Smooth muscle cell (in vitro differentiated cells): ENCODE measurements around a stretch of chr12.

GRCh38 chr12:11547802-11548152 lies 101.7 kb upstream of the ETV6 start:
- RAMPAGE, long total RNA = no peak

GRCh38 chr12:11651773-11652170 lies 2.3 kb downstream of the ETV6 start:
- RAMPAGE, long total RNA = no peak

GRCh38 chr12:11737534-11738012 lies 88.1 kb downstream of the ETV6 start:
- RAMPAGE, long total RNA = no peak

GRCh38 chr12:11766271-11767065 lies 117.0 kb downstream of the ETV6 start:
- RAMPAGE, long total RNA = no peak

DNA sequence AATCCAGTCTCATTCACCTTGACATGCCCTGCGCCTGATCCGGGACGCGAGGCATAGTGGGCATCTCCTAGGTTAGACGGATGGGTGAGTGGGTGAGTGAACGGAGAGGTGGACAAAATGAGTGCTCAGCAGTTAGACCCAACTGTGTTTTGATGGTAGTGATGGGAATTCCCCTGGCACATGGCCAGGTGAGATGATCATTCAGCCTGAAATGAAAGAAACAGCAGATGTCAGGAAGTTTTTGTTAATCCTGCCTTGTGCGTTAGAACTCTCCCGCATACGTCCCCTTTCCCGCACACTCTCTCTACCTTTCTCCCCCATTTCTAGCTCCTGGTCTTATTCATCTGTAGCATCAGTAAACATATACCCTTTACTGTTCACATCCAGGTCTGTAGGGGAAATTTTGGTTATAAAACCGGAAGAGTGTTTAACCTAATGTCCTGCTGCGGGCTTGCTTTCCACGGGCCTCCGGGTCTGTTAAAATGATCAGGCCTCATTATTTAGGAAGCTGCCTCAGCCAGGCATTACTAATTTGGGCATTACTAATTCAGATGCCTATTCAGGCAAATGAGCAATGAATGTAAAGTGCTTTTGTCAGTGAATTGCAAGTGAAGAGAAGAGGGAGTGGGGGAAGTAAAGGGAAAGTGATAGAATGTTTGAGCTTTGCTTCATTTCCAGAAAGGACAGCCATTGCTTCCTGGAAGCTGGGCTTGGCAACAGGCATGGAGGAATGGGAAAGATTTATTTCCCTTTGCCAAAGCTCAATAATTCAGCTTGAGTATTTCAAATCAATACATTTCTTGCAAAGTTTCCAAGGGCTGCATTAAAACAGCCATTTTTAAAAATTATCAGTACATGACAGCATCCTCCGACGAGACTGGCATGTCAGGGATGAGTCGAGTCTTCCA lies 172.9 kb downstream of the ETV6 start:
- RAMPAGE, long total RNA = no peak

DNA sequence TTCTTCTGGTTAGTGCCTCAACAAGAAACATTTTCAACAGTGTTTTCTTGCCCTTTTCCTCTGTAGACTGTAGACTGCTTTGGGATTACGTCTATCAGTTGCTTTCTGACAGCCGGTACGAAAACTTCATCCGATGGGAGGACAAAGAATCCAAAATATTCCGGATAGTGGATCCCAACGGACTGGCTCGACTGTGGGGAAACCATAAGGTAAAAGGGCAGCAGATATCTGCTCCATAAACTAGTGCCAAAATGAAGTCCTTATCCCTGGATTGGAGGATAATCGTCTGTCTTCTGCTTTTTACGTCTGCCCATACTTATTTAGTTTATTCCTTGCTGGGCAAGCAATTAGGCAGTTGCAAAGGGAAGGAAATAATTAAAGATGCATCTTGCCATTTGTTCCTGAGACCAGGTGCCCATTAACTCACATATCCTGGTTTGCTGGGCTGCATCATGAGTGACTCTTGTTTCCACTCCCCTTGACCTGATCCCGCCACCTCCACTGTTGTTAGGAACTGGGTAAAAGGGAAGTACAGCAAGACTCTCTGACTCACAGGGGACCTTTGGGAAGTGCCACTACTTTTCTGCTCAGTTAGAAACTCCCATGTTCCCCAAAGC lies 186.3 kb upstream of the BCL2L14 start:
- RAMPAGE, long total RNA = no peak

DNA sequence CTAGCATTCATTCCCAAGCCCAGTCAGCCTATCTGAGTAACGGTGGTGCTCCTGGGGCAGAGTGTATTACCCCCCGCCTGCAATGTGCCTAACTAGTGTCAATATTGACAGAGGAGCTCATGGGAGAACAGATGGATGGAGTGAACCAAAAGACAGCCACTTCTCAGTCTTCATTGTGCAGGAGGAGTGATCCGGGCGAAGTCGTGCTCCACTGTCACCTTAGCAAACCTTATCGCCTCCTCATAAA lies 126.8 kb upstream of the BCL2L14 start:
- RAMPAGE, long total RNA = no peak

DNA sequence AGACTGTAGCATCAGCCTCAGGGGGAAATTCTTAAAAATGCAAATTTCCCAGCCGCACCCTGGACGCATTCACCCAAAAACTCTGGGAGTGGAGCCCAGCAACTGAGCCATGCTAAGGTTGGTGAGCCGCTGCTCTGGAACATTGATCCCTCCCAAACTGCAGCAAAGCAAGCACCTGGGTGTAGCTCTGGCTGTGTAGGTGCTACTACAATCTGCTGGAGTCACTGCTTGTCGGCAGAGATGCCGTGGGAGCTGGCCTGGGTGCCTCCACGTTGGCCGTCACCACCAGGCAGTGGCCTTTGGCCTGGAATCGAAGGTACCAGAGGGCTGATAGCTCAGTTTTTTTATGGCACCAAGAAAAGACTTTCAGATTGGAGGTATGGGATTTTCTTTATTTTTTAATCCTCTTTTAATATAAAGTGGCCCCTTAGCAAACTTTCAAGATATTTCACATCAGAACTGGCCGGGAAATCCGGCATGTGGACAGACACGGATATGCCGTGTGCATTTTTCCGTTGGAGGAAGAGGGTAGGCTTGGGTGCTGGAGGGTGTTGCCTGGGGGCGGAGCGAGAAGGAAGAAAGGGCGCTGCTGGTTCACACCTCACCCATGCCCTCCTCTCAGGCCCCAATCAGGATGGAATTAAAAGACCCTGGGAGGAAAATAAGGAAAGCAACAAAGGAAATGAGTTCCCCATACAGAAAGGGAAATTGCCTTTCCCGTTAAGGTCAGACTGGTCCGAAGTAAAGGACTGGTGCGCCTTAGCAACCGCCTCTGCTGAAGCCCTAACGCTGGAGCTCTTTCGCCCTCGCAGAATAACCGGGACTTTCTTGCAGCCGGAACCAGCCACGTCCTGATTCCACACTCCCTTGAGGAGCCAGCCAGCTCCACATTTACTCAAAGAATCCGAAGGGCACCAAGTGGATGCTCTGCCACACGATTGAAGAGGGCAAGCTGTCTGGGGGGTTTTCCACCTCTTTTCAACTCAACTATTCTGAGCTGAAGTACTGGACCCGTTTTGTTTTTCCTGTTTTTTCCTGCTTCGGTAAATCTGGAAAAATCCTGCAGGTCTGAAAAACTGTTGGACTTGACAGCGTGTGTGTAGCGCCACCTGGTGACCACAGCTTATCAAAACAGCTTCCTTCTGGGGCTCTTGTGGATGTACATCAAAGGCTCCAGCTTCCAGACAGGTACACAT lies 37.9 kb upstream of the BCL2L14 start:
- RAMPAGE, long total RNA = no peak

DNA sequence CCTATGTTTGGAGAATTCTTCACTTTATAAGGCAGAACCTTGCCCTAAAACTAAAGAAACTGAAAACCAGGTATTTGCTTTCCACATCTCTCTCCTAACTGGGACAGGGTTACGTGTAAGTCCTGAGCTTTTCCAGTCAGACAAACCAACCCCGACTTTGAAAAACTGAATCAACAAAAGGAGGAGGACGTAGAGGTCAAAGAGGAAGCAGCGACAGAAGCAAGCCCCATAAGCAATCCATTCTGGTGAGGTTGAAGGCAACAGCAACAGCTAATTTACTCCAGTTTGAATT lies 47.2 kb downstream of the LRP6 start:
- RAMPAGE, long total RNA = no peak

DNA sequence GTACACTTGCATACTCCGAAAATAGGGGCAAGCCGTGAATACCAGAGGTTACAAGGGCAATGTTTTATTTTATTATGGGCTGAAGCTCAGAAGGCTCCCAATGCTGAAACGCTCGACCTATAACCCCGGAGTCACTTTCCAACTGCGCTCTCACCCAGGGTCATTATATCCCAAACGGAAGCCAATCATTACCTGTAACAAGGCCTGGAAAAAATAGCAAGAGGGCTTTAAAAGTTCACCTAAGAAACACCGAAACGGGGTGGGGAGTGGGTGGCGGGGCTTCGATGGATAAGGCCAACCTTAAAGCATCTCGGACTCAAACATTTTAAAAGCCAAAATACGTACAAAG lies 877 bp downstream of the LRP6 start:
- RAMPAGE, long total RNA = no peak

- RAMPAGE, long total RNA = no peak
Measured at GRCh38 chr12:12439494-12440115, 82.7 kb downstream of the BORCS5 start.

- RAMPAGE, long total RNA = no peak
Measured at GRCh38 chr12:12507137-12507627, 55.5 kb downstream of the DUSP16 start.

DNA sequence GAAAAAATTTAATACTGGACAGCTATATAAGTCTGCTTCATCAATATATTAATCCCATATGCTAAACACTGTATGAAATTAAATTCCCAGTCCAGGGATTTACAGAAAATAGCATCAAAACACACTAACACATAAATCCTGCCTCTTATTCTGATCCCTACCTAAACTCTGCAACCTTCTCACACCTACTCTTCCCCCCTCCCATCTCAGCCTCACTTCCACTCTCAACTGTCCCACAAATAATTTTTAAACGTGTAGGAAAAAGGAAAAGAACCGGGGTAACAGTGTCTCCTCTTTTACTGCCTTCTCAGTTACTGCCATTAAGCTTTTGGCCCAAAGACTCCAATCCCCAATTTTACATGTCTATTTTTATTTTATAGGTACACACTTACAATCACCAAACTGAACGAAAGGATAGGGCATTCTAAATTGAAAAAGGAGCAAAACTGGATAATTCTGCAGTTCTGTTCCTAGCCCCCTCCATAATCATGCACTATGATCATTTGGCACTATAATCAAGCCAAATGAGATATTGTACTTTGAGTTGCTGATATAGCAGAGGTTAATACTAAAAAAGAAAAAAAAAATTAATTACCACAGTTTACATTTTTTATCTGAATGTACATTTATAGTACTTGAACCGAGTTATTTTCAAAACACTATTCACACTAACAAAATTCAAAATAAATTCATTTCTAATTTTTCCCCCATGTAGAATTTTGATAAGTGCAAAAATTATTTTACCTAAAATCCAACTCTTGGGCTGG lies 2.8 kb downstream of the DUSP16 start:
- RAMPAGE, long total RNA = no peak

DNA sequence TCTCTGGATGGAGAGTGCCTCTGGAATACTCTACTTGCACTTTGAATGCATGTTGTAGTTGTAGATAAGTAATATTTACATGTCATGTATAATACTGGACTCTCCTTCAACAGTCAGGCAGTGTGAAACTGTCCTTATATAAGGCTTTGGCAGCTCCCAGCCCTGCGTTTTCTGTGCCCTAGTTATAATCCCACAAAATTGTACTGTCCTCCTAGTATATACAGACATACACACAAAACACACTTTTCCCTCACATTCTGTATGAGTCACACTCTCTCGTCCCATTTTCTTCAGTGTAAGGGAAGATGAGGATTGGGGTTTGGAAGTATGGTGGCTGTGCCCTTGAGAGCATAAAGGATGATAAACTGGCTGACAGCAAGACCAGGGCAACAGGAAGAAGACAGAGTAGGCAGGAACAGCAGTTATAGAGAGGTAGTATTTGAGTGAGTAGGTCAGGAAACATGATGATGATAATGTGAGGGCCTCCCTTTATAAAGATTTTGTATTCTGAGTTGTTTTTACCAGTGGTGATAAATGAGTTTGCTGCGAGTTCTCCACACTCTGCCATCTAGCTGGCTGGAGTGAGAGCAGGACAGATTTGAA lies 4.9 kb downstream of the CREBL2 start:
- RAMPAGE, long total RNA = no peak

DNA sequence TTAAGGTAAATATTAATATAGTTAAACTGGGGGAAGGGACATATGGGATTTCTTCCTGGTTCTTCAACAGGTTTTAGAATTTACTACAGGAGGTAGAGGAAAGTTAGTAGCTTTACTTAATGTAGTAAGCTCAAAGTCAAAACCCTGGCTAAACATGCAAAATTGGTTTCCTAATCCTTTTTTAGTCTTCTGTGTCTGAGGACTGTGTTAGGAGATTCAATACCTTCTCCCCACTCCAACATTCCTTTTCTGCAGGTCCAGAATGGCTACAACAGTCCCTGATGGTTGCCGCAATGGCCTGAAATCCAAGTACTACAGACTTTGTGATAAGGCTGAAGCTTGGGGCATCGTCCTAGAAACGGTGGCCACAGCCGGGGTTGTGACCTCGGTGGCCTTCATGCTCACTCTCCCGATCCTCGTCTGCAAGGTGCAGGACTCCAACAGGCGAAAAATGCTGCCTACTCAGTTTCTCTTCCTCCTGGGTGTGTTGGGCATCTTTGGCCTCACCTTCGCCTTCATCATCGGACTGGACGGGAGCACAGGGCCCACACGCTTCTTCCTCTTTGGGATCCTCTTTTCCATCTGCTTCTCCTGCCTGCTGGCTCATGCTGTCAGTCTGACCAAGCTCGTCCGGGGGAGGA lies 16.7 kb downstream of the GPRC5A start:
- RAMPAGE, long total RNA = no peak

- RAMPAGE, long total RNA = no peak
Measured at GRCh38 chr12:12909940-12910554, 18.7 kb downstream of the GPRC5A start.

DNA sequence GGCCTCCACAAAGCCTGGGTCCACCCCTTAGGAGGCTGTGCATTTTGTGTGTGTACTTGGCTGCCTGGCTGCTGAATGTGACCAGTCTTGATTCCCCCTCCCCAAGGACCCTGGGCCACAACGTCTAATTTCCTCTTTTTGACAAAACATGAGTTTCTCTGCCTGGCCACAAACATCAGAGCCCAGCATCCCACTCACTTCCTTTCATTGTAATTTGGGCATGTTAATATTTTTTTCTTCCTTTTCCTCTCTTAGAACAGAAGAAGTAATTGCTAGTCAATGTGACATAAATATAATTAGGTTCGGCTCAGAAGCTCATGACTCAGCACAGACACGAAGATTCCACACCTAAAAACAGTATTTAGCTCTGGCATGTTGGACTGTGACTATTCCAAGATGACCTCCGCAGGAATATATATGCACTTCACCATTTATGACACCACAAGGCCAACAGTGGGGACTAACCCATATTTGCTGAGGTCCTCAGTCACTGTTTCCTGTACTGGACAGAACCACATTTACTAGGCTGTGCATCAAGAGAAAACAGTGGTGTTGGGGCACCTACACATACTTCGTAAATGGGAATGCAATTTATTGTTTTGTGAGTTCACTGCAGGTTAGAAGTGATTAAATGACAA lies 4.3 kb downstream of the GSG1 start:
- RAMPAGE, long total RNA = no peak

DNA sequence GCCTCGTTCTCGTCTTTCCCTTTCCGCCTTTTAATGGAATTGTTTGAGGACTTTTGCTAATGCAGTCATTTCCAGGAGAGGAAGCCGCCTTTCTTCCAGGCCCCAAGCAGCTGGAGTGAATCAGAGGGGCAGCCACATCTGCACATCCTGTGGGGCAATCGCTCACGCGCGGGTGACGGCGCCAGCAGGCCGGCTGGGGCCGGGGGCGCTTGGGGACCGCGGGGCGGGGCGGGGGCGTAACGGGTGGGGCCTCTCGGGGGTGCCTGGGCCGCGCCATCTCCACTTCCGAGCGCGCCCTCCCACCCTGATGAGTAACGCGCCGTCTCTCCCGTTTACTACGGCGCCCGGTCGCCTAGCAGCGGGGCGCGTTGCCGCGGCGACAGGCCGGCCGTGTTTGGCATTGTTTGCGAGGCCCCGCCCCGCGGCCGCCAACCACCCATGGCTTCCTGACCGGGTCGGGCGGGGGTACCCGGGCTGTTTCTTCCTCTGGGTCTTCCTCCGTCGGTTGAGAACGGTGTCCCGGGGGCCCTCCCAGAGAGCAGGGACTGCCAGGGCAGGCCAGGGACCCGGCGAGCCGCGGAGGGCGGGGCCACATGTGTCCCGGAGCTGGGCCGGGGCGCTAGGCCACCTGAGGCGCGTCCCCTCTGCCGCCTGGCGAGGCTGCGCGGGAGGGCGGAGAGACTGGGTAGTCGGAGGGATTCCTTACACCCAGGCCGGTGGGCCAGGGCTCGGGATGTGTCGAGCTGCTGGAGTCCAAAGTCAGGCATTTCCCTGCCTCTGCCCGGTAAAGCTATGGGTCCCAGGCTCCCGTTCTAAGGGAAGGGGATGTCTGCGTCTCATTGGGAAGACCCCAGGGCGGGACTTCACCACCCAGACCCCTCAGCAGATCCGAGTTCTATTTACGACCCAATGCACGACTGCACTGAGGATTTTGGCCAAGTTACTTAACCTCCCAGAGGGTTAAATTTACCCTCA lies 2.2 kb downstream of the GSG1 start:
- RAMPAGE, long total RNA = start-site peak on the plus strand centred at position 481 of the sequence, 19 bp wide, 39 and 23 reads in 2 replicates

- RAMPAGE, long total RNA = no peak
Measured at GRCh38 chr12:13194637-13195192, 1.8 kb upstream of the EMP1 start.

GRCh38 chr12:13208576-13209612 lies 12.4 kb downstream of the EMP1 start:
- RAMPAGE, long total RNA = no peak